ENCODE results near the genes ELANE and KISS1R.

DNA sequence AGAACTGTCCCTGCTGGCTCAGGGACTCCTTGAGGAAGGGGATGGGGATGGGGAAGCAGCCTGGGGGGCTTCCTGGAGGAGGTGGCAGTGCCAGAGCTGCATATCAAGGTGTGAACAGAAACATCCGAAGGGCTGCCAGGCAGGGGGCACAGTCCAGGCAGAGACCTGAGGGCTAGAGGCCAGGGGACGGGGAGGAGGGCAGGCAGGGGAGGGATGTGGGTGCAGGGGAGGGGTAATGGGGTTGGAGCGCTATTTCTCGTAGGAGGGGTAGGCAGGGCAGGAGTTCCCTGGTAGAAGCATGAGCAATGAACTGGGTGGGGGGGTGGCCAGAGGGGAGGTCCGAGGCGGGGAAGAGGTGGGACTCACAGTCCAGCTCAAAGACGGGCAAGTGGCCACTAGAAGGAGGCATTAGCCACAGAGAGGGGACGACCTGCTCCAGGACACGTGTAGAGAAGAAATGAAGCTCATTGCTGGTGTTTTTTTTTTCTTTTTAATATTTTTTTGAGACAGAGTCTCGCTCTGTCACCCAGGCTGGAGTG is 3.5 kb upstream of the ELANE start:
- PRO-cap, 2 experiments, result no peak in any of the 2 experiments

- PRO-cap, 2 experiments, result no peak in any of the 2 experiments
These were observed at the start of gene ELANE for GRCh38 chr19:852192-852391. ELANE (plus strand) TSS chr19:852303.

- PRO-cap, 2 experiments, result no peak in any of the 2 experiments
These were observed at the start of gene KISS1R for GRCh38 chr19:916946-917542. KISS1R (plus strand) TSS chr19:917333.

DNA sequence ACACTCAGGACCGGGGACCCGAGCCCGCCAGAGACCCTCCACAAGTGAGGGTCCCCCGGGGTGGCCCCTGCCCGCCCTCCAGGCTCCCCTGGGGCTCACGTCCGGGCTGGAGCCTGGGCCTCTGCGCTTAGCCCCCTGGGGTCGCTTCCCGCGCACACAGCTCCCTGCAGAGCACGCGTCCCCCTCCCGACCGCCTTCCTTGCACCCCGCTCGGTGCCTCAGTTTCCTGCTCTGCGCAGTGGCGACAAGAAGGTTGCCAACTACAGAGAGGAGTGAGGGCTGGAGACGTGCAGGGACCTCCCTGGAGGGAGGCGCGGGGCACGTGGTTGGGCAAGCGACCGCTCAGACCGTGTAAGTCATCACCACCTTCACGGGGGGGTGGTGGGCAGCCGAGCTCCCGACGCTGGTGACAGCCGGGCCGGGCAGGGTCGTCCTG is 1.0 kb upstream of the ARID3A start:
- PRO-cap, 2 experiments, result no peak in any of the 2 experiments

DNA sequence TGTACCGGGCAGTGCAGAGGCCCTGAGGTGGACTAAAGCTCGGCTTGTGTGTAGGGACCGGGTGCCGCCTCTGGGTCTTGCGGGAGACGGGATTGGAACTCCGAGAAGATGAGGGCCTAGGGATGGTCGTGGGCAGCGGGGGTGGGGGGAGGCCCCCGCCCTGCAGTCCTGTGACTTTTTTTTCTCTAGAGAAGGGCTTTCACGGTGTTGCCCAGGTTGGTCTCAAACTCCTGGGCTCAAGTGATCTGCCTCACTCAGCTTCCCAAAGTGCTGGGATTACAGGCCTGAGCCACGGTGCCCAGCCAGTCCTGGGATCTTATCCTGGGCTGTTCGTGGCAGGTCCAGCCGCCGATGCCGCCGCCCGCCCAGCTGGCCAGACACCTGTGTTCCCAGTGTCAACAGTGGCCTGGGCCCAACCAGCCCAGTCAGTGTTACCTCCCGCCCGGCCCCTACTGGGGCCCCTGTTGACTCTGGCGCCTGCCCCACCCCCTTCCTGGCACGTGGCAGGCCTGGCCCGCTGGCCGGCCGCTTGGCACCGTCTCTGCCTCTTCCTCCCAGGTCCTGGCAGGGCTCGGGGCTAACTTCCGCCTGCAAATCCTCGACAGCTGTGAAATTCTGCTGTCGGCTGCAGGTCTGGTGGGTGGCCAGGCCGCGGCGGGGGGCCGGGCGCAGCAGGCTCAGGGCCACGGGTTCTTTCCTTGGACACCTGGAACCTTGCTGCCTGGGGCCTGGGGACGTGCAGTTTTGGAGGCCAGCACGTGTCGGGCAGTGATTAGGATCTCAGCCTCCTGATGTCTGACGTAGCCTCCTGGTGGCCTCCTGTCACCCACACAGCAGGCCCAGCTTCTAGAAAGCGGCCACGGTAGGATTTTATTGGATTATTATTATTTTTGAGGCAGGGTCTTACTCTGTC is 9.0 kb downstream of the ARID3A start:
- PRO-cap, 2 experiments, result peak in 1 of 2 experiments; most common minus-strand start position 427 of the sequence (in 1)

DNA sequence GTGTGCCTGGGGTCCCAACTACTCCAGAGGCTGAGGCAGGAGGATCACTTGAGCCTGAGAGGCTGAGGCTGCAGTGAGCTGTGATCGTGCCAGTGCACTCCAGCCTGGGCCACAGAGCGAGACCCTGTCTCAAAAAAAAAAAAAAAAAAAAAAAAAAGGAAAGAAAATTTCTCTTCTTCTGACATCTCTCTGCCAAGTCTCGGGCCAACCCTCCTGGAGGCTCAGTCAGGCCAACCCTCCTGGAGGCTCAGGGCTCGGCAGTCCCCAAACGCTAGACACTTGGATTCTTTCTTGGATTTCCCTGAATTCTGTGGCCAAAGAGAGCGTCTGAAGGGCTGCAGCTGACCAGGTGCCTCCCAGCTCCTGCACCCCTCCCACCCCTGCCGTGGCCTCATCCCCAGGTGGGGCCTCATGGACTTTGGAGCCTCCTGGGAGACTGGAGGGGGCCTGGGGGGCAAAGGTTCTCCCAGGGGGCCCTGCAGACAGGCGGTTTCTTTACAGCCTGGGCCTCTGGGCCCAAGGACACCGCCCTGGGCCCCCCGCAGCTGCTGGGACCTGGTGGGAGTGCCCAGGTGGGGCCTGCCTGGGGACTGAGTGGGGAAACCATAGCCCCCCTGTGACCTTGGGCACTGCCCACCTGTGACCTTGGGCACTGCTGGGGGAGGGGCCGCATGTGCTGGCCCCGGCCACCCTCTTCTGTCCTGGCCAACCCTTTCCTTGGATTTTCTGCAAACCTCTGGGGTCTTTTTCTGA is 26.7 kb downstream of the ARID3A start:
- PRO-cap, 2 experiments, result no peak in any of the 2 experiments

- PRO-cap, 2 experiments, result no peak in any of the 2 experiments
These were observed 27.8 kb upstream of the WDR18 start for GRCh38 chr19:956166-956878.

GRCh38 chr19:1090768-1091270 is 4.4 kb downstream of the POLR2E start:
- PRO-cap, 2 experiments, result no peak in any of the 2 experiments

GRCh38 chr19:1091271-1091704 is 3.9 kb downstream of the POLR2E start:
- PRO-cap, 2 experiments, result no peak in any of the 2 experiments

DNA sequence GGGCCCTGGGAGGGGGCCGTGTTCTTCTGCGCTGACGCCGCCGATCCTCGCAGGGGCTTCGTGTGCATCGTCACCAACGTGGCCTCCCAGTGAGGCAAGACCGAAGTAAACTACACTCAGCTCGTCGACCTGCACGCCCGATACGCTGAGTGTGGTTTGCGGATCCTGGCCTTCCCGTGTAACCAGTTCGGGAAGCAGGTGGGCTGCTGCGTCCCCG is 1.4 kb downstream of the GPX4 start:
- PRO-cap, 2 experiments, result no peak in any of the 2 experiments

GRCh38 chr19:1114097-1114623 is 10.4 kb downstream of the GPX4 start:
- PRO-cap, 2 experiments, result no peak in any of the 2 experiments

DNA sequence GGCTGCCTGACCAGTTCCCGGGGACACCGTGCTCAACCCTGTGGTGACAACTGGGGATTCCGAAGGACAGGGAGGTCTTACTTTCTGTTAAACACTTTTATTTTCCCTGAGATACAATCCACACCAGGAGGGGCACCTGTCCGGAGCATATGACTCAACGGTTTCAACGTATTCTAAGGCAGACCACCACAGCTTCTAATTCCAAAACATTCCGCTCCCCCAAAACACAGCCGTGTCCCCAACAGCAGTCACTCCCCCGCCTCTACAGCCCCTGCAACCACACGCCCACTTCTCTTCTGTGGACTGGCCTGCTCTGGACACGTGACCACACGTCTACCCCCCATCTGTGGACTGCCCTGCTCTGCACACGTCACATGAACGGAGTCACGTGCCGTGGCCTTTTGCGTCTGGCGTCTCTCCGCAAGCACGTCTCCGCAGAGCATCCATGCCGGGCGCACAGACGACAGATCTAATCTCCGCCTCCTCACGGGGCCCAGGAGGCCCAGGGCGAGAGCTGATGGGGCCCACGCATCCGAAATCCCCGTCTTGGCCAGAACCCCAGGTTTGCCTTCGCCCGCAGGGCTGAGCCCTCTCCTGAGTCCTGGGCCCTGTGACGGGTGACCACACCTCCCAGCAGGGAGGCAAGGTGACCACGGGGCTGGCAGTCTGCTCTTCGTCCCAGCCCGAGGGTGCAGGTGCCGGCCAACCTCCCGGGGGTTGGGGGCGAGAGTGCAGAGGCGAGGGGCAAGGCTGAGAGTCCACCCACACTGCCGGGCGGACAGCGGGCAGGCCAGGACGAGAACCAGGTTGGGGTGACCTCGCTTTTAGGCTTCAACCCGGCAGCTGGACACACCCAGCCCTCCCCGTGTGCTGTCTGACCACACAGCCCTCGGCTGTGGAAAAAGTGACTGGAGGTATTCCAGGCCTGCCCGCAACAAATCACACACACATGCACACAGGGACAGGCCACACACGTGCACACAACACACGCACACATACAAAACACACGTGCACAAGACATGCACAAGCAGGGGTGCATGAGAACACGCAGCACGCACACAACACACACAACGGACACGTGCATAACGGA is 4.0 kb downstream of the SBNO2 start:
- PRO-cap, 2 experiments, result peak in 1 of 2 experiments; most common plus-strand start position 437 of the sequence (in 1); most common minus-strand start position 264 of the sequence (in 1)

DNA sequence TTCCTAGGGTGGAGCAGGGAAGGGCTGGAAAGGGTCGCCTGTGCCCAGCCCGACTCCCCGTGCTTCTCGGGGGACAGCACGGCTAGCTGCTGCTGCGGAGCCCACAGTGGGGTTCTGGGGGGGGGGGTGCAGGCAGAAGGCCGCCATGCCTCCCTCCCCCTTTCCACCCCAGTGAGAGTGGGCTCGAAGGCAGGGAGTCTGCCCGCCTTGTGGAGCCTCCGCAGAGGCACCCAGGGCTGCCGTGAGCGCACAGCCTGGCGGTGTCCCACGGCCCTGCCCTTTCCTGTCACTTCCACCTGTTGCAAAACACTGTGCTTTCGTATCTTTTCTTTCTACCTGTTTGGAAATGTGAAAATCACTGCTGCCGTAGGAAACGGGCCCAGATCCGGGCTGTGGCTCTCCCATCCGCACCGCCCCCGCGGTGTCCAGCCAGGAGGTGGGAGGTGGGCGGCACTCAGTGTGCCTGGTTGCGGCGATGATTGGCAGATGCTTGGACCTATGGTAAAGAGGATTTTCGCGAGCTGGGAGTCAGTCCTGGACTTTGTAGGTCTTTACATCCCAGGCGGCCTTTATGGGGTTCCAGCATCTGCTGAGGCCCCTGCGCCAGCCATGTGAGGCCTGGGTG is 5.9 kb downstream of the STK11 start:
- PRO-cap, 2 experiments, result no peak in any of the 2 experiments

DNA sequence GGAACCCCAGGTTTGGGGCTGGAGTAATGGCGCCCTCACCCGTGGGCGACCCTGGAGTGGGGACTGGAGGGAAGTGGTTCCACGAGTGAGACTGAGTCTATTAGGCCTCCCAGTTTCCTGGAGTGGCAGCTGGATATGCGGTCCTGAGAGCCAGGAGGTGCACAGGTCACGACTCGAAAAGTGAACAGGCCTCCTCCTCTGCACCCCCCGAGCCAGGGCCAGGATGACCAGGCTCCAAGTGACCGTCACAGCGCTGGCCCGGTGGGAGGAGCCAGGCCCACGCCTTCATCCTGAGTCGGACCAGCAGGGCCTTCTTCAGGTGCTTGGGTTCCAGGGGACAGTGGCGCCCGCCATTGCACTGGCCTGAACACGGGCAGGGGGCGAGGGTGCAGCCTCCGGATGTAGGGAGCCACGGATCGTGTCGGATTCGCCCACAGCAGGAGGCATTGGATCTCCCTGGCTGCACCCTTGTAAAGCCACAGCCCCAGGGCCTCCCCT is 1.9 kb upstream of the ATP5F1D start:
- PRO-cap, 2 experiments, result no peak in any of the 2 experiments

- PRO-cap, 2 experiments, result no peak in any of the 2 experiments
These were observed 2.1 kb upstream of the MIDN start for GRCh38 chr19:1246305-1246595.

- PRO-cap, 2 experiments, result peak in 2 of 2 experiments; most common plus-strand start chr19:1259393 (in 2)
These were observed 10.0 kb upstream of the CIRBP start for GRCh38 chr19:1258808-1259908.

DNA sequence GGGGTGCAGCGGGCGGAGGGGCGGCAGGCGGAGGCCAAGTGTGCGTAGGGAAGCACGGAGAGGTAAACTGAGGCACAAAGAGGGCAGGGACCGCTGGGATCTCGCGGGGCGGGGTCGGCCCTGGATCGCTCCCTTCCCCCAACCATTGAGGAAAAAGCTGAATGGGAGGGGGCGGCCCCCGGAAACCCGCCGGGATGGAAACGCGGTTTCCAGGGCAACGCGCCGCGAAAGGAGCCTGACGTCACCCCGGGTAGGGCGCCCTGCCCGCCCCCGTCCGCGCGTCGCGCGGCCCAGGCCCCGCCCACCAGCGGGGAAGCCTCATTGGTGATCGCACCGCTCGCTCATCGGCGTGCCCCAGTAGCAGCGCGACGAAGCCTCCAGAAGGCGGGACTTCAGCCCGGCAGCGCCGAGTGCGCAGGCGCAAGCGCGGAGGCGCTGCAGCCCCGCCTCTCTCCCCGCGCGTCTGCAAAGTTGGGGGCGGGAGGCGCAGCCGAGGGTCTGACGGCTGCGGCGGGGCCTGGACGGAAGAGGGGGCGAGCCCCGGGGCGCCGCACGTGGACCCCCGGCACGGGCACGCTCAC is 8.4 kb upstream of the CIRBP start:
- PRO-cap, 2 experiments, result peak in 2 of 2 experiments; most common plus-strand start position 468 of the sequence (in 2)

DNA sequence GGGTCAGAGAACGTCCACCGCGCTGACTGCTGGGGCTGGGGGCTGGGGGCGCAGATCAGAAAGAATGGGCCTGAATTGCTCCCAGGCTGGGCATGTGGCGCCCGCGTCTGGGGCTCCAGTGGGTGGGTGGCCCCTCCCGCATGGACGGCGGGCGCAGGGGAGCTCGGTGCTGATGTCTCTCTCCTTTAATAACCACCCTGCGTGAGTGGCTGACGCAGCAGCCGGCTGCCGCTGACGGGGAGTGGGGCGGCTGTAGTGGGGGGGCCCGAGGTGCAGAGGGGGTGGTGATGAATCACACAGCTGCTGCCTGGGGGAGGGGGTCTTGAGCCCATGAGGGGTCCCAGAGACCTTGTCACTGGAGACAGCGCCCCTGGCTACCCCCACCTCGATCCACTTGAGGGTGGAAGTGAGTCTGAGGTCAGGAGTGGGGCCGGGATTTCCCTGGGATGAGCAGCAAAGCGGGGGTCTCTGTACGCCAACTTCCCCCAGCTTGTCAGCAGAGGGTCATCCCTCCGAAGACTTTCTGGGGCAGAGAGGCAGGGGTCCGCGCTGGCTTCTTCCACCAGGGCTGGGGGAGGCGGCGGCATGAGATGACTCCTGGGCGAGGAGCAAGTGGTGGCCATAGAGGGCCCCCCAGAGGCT is 1.4 kb upstream of the CIRBP start:
- PRO-cap, 2 experiments, result no peak in any of the 2 experiments

DNA sequence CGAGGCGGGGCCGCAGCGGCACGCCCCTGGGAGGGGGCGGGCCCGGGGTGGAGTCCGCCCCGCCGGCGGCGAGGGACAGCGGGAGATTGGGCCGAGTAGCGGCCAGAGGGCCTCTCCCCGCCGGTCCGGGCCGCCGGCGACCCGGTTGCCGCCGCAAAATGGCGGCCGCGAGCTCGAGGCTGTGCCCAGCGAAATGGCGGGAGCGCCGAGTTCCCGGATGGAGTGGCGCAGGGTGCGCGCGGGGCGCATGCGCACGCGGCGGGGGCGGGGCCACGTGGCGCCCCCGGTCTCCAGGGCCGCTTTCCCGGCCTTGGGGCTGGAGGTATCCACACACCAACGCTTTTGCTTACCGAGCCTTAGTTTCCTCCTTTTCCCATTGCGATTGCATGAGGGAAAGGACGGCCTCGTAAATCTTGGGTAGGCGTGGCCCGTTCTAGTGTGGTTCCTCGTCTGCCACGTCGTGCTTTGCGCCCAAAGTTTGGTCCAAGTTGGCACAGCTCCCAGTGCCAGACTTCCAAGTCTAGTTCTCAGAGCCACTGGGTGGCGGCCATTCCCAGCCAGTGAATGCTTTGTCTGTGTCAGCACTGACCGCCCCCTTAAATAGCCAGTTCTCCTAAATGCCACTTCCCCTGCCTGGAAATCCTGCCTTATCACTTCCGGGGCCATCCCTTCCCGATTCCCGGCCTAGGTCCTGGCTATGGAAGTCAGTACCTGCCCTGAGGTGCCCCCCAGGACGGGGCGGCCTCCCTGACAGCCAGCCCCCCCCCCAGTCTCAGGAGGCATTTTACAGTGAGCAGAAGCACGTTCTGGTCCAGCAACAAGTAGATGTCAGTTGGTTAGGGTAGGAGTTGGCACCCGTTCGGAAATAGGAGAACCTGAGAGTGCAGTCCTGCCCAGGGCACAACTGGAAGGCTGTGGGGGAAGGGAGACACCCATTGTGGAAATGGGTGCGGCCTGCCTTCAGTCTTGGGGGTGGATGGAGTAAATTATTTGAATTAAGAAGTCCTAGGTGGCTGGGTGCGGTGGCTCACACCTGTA is 662 bp downstream of the CIRBP start:
- PRO-cap, 2 experiments, result peak in 2 of 2 experiments; most common plus-strand start position 190 of the sequence (in 1); most common minus-strand start position 159 of the sequence (in 2)

DNA sequence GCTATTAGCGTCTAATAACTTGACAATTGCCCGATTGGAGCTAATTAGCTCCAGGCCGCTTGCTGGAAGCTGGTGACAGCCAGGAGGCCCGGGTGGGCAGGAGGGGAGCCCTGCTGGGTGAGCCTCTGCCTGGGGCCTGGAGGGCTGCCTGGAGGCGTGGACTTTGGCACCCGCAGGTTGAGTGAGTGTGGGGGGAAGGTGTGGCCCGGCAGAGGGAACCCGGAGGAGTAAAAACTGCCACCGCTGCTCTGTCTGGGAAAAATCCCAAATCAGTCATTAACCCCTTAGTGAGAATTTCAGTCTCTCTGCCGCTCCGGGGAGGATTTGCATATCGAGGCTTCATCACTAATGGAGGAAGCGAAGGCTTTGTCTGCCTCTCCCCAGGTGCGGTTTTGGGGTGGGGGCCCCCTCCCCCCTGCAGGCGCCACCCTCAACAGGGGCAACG is 6.1 kb downstream of the EFNA2 start:
- PRO-cap, 2 experiments, result no peak in any of the 2 experiments

All from psoas muscle (tissue), 2 donors.